Measurements from ENCODE around the gene SLC6A2.

DNA sequence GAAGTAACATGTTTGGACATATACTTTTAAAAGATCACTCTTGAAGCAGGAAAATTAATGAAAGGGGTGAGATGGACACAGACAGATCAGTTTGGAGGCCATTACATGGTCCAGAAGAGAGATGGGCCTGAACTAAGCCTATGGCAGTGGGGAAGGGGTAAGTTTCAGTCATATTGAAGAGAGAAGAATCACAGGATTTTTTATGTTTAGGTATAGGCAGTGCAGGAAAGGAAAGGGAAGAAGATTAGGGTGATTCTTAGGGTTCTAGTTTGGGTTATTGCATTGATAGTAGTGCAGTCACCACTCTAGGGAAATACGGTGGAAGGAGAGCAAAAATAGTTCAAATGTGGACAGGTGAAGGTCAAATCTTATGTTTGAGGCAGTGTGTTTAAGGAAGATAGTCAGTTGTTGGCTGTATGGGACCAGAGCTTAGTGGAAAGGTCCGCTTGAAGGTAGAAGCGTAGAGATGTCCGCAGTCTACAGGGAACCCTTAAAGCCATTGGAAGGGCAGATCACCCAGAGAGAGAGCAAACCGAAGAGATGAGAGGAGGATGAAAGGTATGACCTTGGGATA, 223.2 kb downstream of the FTO start:
- RRBS, result no CpG with 5 or more reads among the region's 5 CpGs

GRCh38 chr16:54066537-54066959, 220.0 kb downstream of the IRX3 start:
- RRBS, result no CpG with 5 or more reads among the region's 2 CpGs

- RRBS, result no CpG with 5 or more reads among the region's 3 CpGs
Measured at GRCh38 chr16:54265480-54265612, 21.2 kb downstream of the IRX3 start.

DNA sequence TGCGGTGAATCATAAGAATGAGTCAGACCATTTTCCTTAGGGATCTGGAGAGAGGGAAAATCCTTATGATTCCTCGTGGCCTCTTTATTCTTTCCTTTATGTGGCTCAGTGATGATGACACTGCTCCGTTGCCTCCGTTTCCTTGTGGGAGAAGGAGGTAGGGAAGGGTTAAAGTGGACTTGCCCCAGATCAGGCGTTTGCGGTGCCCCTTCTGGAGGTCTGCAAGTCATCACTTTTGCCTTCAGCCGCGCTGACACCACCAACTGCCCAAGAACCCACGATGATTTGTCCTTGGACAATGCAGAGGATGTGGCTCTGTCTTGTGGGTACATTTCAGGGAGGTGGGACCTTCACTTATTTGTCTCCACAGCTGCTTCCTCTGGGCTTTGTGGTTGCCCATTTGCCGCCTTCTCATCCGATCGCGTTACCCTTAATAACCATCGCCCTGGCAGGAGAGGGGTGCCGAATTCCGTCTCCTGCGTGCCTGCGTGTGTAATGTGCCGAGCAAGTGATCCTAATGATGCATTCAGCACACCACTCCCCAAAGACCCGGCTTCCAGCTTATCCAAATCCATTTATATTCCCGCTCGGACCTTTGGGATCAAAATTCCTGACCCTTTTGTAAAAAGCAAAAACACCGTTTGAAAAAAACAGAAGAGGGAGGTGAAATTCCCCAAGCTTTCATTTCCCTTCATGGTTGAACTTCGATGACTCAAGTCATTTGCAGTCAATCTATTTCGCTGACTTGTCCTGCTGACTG, 87.2 kb upstream of the IRX3 start:
- RRBS, result no CpG with 5 or more reads among the region's 25 CpGs

- RRBS, result no CpG with 5 or more reads among the region's 13 CpGs
Measured at GRCh38 chr16:54818091-54818664, 112.5 kb upstream of the IRX5 start.

DNA sequence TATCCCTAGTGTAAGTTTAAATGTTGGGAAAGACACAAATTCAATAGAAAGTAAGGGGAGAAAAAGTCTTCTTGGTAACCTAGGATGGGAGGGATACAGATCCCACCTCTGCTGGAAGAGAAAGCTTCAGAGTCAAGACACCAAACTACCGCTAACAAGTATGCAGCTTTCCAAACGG, 3.0 kb upstream of the IRX5 start:
- RRBS, result no CpG with 5 or more reads among the region's 2 CpGs

DNA sequence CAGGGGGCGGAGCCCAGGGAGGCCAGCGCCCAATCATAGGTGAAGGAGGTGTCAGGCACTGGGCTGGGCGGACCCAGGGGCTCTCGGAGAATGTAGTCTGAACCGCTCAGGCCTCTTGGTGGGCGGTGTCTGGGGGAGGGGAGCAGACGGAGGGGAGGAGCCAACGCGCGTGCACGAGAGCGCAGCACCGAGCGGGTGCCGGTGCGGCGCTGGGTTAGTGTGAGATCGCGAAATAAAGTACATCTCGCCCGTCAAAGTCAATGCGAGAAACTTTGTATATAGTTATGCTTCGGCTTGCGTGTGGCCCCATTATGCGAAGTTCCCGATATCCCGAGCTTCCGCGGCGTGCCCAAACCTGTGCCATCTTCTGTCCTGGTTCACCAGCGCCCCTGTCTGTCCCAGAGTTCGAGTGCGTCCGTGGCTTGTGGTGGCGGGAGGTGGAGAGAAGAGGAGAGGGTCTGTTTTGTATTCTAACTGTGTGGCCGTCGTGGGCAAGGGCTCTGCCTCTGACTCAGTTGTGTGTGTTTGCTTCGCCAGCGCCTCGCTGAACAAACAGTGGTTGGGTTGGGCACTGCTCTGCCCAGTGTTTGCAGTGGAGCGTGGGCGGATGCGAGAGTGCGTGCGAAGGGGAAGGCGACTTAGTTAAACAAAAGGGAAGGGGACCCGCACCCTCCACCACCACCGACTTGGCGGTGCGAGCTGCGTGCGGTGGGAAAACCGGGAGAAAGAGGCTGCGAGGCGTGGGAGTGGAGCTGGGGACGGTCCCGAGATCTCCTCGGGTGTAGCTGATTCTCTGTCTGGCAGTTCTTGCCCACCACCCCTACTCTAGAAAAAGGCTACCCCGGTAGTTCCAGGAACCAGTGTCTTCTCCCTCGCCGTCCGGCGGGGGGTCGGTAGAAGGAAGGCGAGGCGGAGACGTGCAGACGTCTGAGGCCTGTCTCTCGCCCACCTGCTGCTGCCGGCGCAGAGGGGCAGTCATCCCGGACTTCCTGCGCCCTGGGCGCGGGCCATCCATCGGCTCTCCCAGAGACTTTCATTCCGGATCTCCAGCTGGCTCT, 1.1 kb upstream of the IRX5 start:
- RRBS, result 2% methylated on average over 13 of the region's 77 CpGs

DNA sequence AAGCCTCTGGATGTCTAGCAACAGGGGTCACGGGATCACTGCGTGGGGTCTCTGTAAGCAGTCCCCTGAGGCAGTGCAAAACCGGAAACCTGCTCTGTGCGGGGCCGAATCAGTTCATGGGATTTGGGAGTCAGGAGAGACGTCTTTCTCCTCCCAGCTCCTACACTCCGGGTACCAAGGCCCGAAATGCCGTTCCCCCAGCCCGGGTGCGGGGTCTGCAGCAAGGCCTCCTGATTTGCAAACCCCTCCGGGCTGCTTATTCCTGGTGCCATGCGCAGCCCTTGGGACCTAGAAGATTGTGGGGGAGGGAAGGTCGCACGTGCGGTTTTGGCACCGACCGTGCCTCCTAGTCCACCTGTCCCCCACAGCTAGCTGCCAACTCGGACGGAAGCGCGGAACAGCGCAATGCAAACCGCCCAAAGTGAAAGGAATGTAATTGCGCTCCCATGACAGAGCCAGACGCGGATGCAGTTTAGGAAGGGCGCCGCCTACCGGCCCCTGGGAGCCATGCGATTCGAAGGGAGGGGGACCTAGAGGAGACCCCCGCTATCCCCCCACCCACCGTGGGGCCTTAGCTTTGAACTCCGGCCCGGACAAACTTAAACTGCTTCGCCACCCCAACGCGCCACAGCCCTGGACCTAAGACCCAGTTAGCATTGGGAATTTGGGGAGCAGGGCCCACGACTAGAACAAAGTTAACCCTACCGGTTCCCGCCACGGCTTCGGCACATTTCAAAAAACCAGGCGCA, 6.6 kb downstream of the IRX5 start:
- RRBS, result 93% methylated on average over 18 of the region's 45 CpGs

- RRBS, result no CpG with 5 or more reads among the region's 7 CpGs
Measured at GRCh38 chr16:55482676-55483133, 3.7 kb downstream of the MMP2 start.

DNA sequence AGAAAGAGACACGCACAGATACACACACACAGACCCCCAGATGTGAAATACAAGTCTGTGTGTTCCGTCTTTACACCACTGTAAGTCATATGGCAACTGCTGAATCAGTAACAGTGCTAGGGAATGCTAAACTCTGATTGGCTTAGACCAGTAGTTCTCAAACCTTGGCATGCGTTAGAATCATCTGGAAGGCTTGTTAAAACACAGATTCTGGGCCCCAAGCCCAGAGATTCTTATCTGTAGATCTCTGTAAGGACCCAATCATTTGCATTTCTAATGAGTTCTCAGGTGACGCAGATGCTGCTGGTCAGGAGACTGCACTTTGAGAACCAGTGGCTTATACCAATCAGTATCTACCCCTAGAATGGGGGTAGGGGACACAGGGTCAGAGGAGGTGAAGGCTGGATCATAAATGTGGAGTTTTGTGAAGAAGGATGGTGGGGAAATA, 12.9 kb upstream of the LPCAT2 start:
- RRBS, result no CpG with 5 or more reads among the region's 4 CpGs

GRCh38 chr16:55655514-55656496, at the start of gene SLC6A2:
Gene SLC6A2 (plus strand): TSS chr16:55655988.
- RRBS, result 1% methylated on average over 37 of the region's 82 CpGs

GRCh38 chr16:56683064-56683649, 887 bp downstream of the MT1X start:
- RRBS, result 85% methylated on average over 1 of the region's 5 CpGs

DNA sequence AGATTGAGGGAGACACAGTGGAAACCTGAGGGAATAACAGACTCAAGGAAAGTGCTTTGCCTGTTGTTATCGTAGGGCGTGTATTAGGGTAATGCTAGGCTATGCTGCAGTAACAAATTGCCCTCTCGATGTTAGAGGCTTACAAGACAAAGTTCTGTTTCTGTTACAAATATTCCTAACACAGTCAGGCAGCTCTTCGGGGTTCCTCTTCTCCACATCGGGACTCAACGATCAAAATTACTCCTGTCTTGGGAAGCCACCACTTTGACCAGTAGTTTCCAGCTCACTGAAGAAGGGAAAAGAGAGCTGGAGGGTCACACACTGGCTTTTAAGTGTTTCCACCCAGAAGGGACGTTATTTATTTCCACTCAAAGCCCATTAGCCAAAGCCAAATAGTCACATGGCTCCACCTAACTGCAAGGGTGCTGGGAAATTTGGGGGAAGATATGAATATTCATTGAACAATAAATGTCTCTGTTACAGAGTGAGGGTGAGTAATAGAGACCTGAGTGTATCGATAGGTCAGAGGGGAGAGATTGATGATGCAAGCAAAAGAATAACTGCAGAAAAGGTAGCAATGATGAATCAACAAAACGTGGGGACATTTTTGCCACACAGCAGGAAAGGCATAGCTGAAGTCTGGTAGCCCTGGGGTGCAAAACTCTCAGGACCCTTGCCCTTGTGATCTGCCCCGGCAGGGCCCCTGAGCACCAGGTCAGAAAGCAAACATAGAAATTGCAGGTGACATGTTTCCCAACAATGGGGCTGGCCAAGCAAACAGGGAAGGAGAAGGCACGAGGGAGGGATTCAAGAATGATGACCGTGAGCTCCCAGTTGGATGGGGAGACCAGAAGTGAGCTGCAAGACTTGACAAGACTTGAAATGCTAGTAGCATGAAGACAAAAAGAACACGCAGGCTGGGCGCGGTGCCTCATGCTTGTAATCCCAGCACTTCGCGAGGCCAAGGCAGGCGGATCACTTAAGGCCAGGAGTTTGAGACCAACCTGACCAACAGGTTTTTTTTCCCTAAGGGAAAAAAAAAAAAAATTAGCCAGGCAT, 12.9 kb upstream of the HERPUD1 start:
- RRBS, result no CpG with 5 or more reads among the region's 18 CpGs

DNA sequence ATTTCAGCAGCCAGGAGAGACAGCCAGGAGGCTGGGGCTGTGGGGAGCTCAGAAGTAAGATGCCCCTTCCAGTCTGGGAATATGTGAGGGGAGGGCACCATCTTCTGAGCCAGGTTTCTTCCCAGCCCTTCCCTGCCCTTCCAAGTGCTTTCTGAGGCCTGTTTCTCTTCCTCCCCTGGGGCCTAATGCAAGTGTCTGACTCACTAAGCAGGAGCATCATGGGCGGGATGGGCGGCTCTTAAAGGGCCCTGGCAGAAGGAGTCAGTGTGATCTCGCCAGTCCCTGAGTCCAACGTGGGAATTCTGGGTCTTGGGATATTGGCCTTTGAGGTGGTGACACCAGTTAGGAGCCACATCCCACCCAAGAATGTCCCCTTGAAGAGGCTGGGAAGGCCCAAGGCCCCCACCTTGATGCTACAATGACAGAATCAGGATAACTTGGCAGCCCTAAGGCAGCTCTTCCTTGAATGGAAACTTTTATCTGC, 3.8 kb upstream of the NLRC5 start:
- RRBS, result no CpG with 5 or more reads among the region's 4 CpGs

DNA sequence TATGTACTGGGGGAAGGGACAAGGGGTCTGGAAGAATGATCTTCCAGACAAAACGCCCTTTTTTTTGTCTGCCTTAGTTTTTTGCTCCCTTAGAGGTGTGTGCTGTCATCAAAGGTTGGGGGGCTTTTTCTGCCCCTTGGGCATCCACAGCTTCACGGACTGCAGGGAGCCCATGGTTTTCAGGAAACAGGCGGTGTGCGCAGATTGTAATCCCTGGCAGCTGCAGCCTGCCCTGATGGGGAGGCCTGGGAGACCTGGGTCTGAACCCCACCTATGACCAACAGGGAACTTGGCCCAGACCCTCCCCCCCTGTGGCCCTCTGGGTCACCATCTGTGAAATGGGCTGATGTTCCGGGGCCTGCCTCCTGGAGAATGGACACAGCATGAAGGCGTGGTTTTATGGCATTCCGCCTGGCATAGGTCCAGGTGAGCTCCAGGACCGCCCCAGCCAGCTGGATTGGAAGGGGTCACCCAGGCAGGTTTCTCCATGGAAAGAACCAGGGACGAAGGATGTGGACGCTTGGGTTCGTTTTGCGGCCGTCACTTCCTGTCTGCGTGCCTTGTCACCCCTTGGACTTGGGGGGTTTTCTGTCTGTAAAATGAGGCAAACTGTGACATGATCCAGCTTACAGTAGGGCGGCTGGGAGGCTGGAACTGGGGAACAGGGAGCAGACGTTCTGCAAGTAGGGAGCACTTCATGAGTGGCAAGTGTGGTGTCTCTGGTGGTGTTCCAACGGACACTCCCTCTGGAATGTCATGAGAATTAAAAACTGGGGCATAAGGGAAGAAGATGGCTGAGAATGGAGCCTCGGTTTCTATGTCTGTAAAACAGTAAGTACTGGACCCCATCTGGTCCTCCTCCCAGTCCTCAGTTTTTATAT, 1.5 kb downstream of the CPNE2 start:
- RRBS, result no CpG with 5 or more reads among the region's 18 CpGs

GRCh38 chr16:57265951-57266481, 18.5 kb downstream of the PLLP start:
- RRBS, result no CpG with 5 or more reads among the region's 14 CpGs

GRCh38 chr16:57383417-57384332, 11.4 kb downstream of the CX3CL1 start:
- RRBS, result no CpG with 5 or more reads among the region's 8 CpGs

GRCh38 chr16:57472703-57474073, 10.7 kb downstream of the POLR2C start:
- RRBS, result no CpG with 5 or more reads among the region's 28 CpGs

DNA sequence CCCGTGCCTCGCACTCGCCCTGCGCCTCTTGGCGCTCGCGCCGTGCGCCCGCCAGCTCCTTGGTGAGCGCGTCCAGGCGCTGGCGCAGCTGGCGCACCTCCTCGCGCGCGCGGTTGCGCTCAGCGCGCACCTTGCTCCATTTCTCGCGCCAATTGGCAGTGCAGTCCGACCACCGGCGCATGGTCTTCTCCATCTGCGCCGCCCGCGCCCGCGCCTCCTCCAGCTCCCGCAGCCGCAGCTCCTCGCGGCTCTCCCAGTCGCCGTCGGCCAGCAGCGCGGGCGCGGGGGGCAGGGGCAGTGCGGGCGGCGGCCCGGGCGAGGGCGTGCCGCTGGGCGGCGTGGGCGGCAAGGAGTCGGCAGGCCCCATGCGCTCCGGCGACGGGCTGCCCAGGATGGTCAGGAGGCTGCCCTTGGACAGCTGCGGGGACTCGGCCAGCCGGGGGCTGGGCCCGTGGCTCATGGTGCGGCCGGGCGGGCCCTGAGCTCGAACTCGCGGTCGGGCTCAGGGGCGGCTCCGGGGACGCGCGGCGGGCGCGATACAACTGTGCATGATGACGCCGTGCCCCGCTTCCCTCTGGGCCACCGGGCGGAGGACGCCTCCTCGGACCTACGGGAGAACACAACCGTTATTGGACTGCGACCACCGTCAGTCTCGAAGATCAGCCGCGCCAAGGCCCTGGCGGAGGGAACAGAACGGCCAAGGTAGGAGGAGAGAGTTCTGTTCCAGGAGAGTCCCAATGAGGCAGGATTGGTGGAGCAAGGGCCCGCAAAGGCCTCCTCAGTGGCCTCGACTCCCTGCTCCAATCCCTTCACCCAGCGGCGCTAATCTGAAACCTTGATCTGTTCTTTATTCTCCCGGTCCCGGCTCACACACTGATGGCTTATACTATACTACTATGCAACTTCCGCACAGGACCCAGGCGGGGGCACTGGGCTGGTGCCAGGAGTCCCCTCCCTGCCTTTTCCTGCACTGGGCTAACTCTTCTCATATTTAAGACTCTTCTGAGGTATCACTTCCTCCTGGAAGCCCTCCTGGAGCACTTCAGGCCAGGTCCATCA, 7.3 kb downstream of the CCDC102A start:
- RRBS, result 55% methylated on average over 33 of the region's 103 CpGs

DNA sequence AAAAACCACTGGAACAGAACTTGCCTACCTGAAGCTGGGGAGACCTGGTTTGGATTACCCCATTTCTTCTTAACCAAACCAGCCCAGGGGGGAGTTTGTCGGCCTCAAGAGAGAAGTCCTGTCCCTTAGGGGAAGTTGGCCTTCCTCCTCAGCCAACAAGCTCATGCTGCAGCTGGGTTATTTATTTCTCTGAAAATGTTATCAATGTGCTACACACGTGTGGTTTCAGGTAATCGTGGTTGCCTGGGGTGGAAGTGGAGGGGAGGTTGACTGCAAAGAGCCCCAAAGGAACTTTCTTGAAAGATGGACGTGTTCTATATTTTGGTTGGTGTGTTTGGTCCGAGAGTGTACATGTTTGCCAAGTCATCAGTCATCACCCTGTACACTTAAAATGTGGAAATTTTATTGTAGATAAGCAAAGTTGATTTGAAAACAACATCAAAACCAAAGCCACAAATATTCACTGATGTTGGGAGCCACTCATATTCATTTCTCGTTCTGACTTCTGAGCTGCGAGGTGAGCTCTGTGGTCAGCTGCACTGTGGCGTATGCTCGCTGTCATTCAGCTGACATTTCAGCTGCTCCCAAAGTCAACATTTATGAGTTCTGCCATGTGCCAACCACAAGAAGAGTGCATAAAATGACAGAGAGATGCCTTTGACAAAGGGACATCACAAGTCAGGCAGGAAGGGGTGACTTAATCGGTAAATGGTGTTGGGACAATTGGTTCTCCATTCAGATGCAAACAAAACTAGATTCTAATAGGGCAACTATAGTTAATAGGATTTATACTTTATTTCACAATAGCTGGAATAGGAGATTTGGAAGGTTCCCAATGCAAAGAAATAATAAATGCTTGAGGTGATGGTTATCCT, 26.5 kb upstream of the ADGRG1 start:
- RRBS, result no CpG with 5 or more reads among the region's 10 CpGs

All from BE2C (cell line).